Osteocyte (in vitro differentiated cells): ENCODE results near the gene GLCCI1.

- PRO-cap = no peak
Observed at GRCh38 chr7:7705731-7706360, 12.6 kb downstream of the RPA3 start.

- PRO-cap = no peak
Observed at GRCh38 chr7:7726335-7727034, 8.1 kb upstream of the RPA3 start.

DNA sequence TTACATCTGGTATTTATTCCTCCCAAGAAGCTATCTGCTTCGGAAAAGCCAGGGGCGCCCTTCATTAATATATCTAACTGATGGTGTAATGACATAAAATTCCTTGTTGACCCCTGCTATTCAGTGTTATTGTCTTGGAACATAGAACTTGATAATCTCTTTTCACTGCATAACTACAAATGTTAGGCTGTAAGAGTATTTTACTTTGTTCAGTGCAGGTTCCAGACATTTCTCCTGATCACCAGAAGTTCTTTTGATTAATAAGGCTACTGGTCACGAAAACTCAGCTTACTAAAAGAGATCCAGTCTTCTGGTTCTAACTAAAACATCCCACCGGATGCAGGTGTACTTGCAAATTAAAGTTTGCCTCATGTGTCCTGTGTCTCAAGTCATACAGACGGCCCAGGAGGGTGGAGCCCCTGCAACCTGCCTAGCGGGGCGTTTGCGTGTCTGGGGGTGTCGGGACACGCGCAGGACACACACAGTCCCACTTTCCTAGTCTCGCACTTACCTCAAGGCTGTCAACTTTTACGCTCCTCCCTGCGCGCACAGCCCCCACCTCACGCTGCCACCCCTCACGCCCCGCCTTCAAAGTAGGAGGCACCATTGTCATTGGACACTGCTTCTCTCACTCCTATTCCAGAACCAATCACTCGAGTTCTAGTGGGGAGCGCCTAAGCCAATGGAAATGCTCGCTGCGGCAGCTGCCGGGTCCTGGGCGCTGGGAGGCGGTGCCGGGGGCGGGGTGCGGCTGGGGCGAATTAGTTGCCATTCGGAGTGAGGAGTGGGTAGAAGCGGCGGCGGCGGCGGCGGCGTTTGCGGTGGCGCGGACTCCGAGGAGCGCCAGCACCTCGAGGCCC lies at the start of gene GLCCI1:
TSS of gene GLCCI1 (plus strand) at position 764 of the 860 bp plus-strand sequence.
- PRO-cap = bidirectional peak, plus-strand start at position 771 of the sequence, minus-strand start at position 508 of the sequence

GRCh38 chr7:8261256-8261733 lies 672 bp downstream of the ICA1 start:
- PRO-cap = no peak

DNA sequence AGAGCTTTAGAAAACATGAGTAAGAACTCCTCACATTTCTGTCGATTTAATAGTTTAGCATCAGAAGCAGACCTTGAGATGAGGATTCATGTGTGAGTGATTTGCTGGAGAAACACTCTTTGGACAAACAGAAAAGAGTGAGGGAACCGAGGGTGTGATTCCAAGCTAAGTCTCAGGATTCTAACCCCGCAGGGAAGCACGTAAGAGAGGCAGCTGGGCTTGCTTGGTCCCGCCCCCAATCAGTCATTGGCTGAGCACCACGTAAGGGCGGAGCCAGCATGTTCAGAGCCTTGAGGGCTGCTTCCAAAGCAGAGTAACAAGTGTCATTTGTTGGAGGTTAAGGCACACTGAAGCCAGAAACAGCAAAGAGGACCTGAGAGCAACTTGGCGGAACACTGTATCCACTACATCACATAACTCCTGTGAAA lies 43.6 kb upstream of the NXPH1 start:
- PRO-cap = no peak

DNA sequence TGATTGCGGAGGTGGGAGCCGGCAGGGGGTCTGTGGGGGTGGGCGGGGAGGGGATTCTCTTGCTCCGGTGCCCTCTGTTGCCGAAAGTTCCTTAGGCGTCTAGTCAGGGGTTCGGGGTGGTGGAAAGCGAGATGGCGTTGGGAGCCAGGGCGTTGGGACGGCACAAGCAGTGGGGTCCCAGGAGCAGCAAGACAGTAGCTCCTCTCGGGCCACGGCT lies 8.4 kb downstream of the NXPH1 start:
- PRO-cap = no peak

- PRO-cap = no peak
Observed at GRCh38 chr7:10451057-10451300, 489.0 kb downstream of the NDUFA4 start.

DNA sequence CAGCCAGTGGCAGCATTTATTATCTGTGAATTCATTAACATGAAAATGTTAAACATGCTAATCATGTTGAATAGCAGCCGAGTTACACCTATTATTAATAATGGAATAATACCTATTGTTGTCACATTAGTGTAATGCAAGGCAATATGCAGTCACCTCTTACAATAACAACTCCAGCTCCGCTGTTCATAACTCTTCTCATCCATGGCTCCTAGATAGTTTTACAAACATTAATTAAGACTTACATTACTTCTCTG lies 355.7 kb downstream of the NDUFA4 start:
- PRO-cap = no peak

DNA sequence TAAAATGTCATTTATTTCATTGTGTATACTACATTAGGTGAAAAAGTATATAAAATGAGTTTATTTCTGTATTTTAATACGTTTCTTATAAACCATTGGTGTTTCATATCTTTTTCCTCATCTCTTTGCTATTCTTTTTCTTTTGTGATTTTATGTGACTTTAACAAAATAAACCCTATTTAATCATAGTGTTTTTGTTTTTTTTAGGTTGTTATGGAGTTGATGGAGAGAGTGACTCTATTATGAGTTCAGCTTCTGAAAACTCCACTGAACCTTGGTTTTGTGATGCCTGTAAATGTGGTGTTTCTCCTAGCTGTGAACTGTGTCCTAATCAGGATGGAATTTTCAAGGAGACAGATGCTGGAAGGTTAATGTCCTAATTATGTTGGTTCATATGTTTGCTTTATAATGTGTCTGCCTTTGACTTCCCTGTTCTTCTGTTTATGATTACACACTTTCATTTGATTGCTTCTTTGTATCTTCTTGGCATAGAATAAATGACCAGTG lies 39.9 kb downstream of the PHF14 start:
- PRO-cap = no peak

DNA sequence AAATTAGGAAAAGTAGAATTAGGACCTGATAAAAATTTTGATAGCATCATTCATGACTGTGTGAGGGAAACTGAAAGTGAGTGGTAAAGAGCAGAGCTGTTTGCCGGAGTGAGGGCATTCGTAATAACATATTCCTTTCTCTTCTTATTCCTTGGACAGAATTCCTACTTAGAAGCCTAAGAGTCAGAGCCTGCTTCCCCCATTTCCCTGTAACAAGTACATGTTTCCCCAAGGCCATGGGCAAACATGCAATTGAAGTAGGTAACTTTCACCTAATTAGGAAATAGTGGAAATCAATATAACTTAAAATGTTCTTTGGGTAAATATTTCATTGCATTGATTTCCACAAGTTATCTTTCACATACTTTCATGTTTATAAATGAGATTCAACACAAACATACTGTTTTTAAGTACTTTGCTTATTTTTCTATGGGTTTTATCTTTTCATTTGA lies 309.9 kb downstream of the THSD7A start:
- PRO-cap = no peak

GRCh38 chr7:12210429-12210859 lies 650 bp upstream of the TMEM106B start:
- PRO-cap = no peak

DNA sequence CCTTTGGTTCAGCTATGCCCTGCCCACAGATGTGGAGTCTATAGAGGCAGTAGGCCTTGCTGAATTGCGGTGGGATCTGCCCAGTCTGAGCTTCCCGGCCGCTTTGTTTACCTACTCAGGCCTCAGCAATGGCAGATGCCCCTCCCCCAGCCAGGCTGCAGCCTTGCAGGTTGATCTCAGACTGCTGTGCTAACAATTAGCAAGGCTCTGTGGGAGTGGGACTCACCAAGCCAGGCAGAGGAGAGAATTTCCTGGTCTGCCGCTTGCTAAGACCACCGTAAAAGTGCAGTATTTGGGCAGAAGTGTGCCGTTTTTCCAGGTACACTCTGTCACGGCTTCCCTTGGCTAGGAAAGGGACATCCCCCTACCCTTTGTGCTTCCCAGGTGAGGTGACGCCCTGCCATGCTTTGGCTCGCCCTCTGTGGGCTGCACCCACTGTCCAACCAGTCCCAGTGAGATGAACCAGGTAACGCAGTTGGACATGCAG lies 28.3 kb upstream of the VWDE start:
- PRO-cap = no peak

- PRO-cap = no peak
Observed at GRCh38 chr7:13990027-13990260, 478 bp upstream of the ETV1 start.

GRCh38 chr7:13990261-13991008 lies 969 bp upstream of the ETV1 start:
- PRO-cap = bidirectional peak, plus-strand start at chr7:13990587, minus-strand start at chr7:13990559; bidirectional peak, plus-strand start at chr7:13990750, minus-strand start at chr7:13990706

DNA sequence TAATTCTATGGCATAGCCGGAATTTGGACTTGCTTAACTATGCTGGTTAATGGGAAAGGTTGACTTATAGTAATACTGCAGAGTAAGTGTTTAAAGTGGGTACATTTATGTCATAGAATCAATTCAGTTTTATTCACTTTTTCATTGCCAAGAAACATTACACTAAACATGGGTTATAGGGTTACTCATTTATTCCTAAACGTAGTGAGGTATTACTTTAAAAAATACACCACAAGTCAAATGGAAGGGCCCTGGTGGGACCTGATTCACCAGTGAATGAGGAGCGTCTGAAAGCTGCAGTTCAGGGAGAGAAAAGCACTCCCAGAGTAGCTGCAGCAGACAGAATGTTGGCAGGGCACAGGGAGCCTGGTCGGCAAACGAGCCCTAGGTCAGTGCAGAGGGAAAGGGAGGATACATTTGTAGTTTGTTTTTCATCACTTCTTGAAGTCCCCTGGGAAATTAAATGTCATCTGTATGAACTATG lies 361.6 kb upstream of the ETV1 start:
- PRO-cap = no peak

- PRO-cap = no peak
Observed at GRCh38 chr7:14671540-14671873, 231.0 kb downstream of the DGKB start.

DNA sequence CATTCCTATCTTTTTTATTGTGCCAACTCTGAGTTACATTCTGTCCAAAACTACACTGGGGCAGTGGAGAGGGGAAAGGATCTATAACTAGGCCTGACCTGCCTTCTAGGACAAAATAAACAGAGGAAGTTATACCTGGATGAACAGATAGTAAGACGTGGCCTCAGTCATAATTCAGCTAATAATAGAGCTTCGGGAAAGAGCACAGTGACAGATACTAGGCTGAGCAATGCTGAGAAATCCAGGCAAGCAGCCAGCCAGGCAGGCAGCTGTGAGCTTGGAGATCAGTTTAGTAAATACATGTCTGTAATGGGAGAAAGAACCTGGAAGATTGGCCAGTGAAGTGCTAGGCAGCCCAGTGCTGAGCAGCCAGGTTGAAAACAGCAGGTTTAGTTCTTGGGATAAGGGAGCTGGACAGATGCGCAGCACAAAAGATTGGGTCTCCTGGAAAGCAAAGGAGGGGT lies 141.0 kb downstream of the DGKB start:
- PRO-cap = no peak

DNA sequence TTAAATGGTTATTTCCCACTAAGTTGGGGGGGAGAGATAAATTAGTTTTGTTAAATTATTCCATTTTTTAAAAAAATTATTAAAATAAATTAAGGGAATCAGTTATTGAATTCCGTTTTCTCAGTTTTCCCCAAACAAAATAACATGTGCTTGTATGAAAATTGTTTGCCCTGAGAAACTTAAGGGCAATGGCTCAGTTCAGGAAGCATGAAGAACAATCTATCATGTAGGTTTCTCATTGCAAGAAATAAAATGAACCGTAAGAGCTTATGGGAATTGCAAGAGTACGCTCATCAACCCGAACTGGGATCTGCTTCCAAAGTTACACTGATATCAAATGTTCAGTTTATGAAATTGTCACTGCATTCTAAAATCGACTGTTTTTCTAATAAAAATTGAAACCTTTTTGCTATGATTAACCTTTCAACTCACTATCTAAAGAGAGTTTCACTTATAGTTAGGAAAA lies 2.5 kb downstream of the MEOX2 start:
- PRO-cap = no peak

DNA sequence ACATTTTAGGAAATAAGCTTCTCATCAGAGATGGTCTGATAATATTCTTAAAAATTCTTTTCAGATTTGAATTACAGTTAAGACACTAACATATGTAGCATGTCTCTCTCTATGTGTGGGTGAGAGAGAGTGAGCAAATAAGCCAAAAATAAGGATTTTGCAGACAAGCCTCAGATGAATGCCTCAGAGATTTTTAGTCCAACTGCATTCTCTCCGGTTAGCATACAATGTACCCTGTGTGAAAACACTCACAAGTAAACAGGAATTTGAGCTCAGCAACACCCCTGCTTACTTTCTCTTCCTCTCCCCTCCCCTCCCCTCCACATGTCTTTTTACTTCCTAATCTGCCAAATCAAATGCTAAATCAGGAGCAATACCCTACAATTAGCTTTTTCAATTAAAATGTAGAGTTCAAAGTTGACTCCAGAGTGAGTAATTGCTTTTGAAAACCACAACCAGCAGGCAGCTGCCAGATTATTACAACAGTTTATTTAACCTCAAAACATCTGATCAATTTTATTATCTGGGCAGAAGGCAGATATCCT lies 354.3 kb downstream of the CRPPA start:
- PRO-cap = no peak

DNA sequence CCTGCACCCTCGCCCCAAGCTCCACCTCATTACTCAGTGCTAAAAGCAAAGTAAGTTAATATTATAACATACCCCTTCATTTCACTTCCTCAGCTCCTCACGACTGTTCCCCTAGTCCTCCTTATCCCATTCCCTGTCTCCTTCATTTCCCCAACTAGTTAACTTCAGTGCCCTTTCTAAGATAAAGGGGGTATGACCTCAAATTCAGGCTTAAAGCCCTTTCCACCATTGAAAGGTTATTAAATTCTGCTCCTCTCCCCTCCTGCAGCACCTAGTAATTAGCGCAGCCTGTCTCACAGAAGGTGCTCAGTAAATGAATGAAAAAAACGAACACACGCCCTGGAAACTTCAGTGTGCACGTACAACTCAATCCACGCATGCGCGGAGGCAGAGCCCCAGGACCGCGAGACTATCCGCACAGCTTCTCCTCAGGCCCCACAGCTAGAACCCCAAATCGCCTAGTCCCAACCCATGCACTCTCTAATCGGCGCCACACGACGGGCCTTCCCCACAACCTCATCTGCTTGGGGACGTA lies 956 bp downstream of the CRPPA start:
- PRO-cap = unidirectional peak, plus-strand start at position 390 of the sequence